ENCODE measurements around a stretch of chr10.

DNA sequence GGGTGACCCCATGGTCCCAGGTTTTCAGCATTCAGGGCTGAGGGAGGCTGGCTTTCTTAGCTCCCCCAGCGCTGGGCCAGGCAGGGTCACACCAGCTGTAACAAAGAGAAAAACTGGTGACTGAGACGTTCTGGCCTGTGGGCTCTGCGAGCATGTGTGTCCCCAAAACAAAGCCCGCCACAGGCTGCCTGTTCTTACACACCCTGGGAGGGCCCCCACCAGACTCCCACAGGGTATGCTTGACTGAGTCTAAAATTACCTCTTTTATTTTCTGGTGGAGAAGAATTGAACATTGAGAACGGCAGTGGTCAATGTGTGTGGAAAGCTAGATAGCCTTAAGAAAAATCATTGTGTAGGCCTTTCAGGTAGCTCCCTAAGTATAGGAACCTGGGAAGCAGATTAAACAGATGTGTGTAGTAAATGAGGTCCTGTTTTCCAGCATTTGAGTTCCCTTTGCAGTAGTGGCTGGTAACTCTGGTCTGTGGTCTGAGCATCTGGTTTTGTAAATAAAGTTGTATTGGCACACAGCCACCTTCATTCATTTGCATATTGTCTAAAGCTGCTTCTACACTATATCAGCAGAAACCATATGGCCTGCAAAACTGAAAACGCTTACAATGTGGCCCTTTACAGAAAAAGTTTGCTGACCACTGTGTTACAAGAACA lies 933 bp downstream of the C10orf71 start:
- PRO-cap: no peak

GRCh38 chr10:49300436-49300944 lies 1.5 kb downstream of the C10orf71 start:
- PRO-cap: no peak

DNA sequence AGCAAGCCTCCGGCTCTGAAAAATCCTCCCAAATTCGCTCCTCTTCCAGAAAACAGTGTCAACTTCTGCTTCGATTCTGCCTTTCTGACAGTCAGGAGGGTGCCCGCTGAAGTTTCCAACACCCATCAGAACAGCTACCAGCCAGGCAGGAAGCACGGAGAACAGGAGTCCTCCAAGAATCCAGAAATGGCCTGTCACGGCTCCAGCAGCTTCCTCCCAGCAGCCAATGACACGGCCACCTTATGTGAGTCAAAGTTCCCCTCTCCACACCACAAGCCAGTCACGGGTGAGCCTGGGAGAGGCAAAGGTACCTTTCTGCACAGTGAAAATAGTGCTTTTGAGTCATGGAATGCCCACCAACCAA lies 24.1 kb downstream of the C10orf71 start:
- PRO-cap: no peak

GRCh38 chr10:49336797-49337143 lies 37.8 kb downstream of the C10orf71 start:
- PRO-cap: no peak

DNA sequence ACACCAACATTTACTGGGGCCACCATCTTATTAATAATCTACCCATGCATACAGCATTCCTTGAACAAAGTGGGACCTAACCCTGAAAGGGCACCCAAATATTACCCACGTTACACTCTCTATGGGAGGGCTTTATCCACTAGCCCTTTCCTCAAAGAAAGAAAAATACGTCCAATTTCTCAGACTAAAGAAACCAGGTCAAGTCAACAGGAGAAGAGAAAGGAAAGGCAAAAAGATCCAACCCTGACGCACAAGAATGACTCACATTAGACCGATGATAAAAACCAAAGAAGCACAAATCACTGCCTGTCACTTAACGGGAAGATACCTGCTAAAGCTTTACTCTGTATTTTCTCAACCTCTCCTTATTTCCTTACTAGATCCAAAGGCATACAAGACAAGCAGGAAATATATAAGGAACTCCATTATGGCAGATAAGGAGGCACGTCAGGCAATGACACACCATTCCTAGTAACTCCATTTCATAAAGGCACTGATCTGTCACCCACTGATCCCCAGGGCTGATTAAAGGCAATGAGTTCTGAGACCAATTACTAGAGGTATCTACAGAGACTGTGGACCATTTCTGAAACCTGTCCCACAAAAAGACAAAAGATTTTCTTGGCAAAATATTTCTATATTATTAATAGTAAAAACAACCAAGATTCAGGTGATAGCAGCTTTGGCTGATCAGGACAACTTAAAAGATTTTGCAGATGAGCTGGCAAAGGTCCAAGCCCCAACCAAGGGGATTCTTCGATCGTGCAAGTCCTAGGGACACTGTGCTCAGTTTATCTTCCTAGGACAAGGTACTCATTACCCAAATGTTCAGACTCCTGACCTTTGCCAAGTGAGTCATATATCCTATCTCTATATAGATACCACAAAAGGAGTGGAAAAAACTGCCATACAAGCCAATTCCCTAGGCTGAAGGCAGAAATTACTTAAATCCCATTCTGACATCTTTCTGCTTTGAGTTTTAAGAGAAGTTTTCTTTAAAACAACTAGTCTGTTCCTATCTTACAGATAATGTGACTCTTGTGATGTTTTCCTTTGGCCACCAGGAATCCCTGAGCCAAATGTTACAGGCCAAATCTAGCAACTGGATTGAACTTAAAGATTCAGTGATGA lies 142.2 kb upstream of the ASAH2 start:
- PRO-cap: no peak

GRCh38 chr10:50395241-50395913 lies 144.1 kb upstream of the ASAH2 start:
- PRO-cap: no peak

- PRO-cap: no peak
Measured at GRCh38 chr10:50407316-50408297, 156.3 kb upstream of the ASAH2 start.

DNA sequence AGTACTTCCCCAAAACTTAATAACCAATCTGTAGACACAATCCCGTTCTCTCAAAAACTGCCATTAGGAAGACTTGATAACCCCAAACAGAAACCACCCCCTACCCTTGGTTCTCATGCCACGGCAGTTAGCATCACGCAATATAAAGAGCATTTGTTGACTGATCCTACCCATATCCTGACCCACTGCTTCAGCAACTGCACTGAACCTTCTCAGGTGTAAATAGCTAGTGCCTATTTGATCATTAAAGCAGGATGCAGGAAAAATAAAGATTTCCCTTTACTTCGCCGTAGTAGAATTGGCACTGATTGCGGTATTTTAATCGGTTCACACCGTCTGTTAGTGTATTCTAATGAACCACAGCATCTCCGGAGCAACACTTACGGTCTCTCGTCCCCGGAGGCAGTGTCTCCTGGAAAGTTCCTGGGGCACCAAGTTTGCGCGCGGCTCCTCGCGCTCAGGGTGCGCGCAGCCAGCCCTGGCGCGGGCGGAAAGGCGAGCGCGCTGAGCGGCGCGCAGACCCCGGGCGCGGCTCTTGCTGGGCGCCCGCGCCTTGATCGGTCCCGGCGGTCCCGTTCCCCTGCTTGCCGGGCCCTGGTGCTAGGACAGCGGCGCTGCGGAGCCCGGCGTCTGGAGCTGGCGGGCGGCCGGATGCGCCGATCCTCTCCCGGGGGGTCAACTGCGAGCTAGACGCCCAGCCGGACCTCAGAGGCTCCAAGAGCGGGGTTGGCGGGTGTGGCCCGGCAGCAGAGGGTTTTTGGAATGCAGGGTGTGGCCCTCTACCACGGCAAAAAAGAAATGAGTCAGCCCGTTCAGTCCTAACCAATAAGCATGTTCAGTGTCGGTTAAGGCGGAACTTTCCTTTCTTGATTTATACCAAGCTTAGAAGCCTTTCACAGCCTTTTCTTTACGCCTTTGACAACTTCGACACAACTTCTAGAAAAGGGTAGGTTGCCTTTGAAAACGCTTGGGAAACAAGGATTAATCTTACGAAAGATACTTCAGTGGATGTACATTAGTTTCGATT lies 166.7 kb upstream of the ASAH2 start:
- PRO-cap: unidirectional peak, plus-strand start at position 153 of the sequence; bidirectional peak, plus-strand start at position 898 of the sequence, minus-strand start at position 728 of the sequence

DNA sequence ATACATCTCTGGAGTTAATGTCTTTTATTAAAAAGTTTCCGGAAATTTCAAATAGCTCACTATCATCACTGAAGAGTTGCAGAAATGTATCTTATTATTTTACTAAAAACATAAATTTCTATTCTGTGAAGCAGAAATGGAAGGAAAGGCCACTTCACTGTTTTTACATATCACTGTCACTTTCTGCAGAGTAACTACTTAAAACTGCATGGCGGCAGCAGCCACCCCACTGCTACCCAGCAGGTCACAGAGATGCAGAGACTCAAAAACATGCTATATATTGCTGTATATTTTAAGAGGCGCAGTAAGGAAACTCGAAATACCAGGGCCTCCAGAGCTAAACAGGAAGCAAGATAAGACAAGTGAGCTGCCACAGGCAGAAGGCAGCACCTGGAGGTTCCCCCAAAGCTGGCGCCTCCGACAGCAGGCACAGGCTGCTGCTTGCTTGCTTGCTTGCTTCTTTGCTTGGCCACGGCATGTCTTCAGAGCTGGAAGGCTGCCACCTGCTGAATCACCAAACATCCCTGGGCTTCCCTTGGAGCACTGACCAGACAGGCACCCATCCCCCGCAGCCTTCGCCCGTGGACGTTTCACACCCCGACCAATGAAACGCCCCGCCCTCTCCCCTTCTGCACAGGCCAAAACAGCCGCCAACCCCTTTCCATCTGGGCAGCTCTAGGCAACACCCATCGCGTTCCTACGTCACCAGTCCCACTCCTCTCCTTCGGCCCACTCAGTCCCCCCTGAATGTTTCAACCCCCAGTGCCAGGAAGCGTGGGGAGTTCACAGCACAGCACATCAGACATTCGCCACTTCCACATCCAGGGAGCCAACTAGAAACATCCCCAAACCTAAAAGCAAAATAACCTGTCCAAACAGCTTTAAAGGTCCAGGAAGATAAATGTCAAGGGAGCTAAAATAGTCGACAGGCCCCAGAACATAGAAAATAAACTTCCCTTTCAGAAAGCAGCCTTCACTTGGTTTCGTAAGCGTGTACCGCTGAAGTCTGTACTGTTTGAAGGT lies 1.8 kb downstream of the SGMS1 start:
- PRO-cap: bidirectional peak, plus-strand start at position 405 of the sequence, minus-strand start at position 248 of the sequence; bidirectional peak, plus-strand start at position 812 of the sequence, minus-strand start at position 603 of the sequence

GRCh38 chr10:50624783-50625620 lies 1.2 kb upstream of the SGMS1 start:
- PRO-cap: bidirectional peak, plus-strand start at chr10:50624951, minus-strand start at chr10:50624547; bidirectional peak, plus-strand start at chr10:50625305, minus-strand start at chr10:50625163; bidirectional peak, plus-strand start at chr10:50625458, minus-strand start at chr10:50625381

- PRO-cap: no peak
Measured at GRCh38 chr10:50866307-50866676, 19.1 kb downstream of the A1CF start.

GRCh38 chr10:51083185-51084032 lies 9.1 kb downstream of the PRKG1 start:
- PRO-cap: no peak

DNA sequence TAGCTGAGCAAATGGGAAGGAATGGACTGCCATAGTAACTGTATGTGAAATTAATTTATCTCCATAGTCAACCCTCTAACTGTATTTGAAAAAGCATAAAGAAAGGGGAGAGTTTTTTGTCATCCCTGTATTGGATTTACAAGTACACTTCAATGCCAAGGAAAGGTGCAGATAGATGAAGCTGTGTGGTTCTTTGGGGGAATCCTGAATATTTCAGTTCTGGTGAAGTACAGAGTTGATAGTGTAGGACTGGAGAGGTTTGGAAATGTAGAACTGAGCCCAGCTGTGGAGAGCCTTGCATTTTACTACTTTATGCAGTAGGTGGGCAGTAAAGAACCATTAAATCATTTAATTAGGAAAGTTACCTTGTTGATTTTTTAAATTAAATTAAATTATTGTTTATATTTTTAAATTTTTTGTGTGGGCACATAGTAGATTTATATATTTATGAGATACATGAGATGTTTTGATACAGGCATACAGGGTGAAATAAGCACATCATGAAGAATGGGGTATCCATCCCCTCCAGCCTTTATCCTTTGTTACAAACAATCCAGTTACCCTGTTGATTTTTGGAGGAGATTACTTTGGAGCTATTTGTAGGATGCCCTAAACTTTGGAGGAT lies 36.7 kb downstream of the PRKG1 start:
- PRO-cap: no peak

- PRO-cap: no peak
Measured at GRCh38 chr10:51167038-51167825, 92.9 kb downstream of the PRKG1 start.

GRCh38 chr10:51202403-51203194 lies 128.3 kb downstream of the PRKG1 start:
- PRO-cap: no peak

- PRO-cap: no peak
Measured at GRCh38 chr10:51265501-51266059, 191.3 kb downstream of the PRKG1 start.

DNA sequence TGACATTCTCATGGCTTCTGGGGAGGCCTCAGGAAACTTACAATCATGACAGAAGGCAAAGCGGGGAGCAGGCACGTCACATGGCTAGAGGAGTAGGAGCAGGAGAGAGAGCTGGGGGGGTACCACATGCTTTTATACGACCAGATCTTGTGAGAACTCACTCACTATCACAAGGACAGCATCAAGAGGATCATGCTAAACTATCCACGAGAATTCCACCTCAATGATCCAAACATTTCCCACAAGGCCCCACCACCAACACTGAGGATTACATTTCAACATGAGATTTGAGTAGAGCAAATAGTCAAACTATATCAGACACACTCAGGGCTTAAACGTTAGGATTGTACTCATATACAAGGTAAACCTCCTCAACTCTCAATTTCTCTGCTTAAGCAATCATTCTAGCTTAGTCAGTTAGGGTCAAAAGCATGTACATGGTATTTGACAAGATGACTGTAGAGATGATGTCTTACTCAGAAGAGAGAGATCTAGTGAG lies 269.9 kb downstream of the PRKG1 start:
- PRO-cap: no peak

- PRO-cap: no peak
Measured at GRCh38 chr10:51524770-51525238, 174.6 kb downstream of the CSTF2T start.

DNA sequence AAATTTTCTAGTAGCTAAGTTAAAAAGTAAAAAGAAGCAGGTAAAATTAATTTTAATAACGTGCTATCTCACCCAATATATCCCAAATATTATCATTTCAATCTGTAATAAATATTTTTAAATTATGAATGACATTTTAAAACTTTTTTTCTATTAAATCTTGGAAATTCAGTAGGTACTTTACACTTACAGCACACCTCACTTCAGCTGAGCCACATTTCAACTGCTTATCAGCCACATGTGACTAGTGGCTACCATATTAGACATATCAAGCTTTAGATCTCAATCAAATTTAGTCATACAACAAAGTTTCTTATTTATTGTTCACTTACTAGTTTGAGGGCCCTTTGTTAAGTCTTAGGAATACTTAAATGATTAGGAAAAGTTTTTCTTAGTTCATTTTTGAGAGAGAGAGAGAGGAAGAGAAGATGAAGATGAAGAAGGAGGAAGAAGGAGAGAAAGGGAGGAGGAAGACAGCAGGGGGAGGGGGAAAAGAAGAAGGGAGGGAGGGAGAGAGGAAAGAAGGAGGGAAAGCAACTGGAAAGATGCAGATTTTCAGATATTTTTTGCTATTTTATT lies 98.8 kb downstream of the CSTF2T start:
- PRO-cap: no peak

- PRO-cap: no peak
Measured at GRCh38 chr10:52216845-52217256, 97.2 kb upstream of the DKK1 start.

All from vermiform appendix (tissue), 1 donor.